NT2/D1 (cell line): Measurements from ENCODE around the genes IPMK, UBE2D1 and CABCOCO1.

- RRBS, 2 experiments: no CpG with 5 or more reads among the region's 4 CpGs
Measured at GRCh38 chr10:53597694-53598415, 825.3 kb upstream of the MBL2 start.

GRCh38 chr10:58267824-58268206, at the start of gene IPMK:
Gene IPMK (minus strand): TSS chr10:58267894.
- RRBS, 2 experiments: no CpG with 5 or more reads among the region's 51 CpGs

DNA sequence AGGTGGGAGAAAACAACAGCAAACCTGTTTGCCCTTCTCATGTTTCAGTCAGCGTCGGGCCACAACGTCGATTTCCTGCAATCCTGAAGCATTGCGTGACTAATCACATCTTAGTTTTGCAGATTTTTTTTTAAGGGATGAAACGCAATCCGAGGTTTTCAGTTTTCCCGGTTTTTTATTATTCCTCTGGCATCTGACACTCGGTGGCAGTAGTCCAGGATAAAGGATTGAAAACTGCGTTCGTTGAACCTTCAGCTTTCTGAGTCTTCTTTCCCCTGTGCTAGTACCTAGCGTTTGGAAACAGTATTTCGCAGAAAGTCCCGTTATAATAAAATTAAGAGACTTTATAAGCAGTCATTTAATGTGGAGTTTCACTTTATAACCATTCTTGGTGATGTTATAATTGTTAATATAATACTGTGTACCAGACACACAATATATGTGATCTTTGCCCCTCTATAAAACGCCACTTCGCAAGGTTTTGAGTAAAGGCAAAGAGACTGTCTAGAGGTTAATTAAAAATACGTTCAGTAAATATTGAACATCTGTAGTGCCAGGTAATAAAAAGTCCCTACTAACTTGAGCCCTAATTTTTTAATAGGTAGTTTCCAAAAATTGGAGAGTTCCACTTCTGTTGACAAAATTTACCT, 806 bp downstream of the CISD1 start:
- RRBS, 2 experiments: no CpG with 5 or more reads among the region's 17 CpGs

DNA sequence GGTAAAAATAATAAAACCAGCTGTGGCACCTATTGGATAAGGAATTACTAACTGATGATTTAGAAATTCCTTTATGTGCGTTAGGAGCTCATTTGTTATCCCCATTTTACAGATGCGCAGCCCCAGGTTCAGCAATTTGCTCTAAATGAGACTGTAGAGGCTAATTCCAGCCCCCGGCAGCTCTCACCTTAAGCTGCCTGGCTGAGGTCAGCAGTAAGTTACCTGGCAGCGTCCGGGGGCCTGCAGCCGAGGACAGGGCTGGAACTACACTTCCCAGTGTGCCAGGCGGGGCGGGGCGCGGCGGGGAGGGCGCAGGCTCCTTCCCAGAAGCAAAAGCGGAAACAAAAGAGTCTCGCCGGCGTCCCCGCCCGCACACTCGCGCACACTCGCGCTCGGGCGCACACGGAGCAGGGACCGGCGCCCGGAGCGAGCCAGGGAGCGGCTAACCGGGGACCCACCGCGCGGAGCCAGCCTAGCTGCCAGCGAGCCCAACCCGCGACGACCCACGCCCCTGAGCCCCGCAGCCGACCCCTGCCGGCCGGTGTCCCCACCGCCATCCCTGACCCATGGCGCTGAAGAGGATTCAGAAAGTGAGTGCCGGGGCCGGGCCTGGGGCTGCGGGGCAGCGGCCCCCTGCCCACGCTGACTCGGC, at the start of gene UBE2D1:
UBE2D1 (plus strand) TSS at position 371 of the 652 bp plus-strand sequence.
- RRBS, 2 experiments: 1 to 2% methylated on average over 27 to 30 of the region's 51 CpGs

DNA sequence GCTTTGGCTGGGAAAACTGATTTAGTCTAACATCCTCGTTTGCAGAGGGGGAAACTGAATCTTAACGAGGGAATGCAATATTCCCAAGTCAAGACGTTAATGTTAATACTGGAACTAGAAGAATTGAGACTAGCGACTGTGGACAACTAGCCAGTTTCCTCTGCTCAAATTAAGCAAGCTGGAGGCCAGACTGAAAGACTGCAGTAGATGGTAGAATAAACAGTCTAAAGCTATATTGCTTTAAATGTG, 702 bp upstream of the TFAM start:
- RRBS, 2 experiments: no CpG with 5 or more reads among the region's 4 CpGs

DNA sequence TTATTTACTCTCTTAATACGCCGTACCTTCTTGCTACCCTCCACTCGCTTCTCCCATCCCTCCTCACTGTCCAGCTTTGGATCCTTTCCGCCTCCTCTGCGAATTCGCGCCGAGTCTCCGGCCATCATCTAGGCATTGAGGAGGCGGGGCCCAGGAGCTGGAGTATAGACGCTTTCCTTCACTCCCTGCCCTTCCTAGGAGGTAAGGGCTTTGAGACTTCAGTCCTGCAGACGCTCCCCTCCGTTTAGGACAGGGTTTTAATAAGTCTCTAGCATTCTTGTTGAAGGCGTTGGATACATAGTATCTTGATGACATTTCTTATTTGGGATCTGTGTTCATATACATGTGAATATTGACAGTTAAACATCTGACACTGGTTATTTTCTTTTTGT, 604 bp downstream of the TFAM start:
- RRBS, 2 experiments: no CpG with 5 or more reads among the region's 14 CpGs

GRCh38 chr10:58715160-58715963, 202.7 kb downstream of the BICC1 start:
- RRBS, 2 experiments: no CpG with 5 or more reads among the region's 8 CpGs

DNA sequence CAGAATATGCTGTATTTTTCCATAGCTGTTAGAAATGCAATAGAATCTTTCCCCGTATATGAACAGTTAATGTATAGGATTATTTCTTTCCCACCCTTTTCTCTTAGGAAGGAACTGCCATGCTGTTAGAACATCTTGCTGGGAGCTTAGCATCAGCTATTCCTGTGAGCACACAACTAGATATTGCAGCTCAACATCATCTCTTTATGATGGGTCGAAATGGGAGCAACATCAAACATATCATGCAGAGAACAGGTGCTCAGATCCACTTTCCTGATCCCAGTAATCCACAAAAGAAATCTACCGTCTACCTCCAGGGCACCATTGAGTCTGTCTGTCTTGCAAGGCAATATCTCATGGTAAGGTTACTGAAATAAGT, 276.9 kb downstream of the BICC1 start:
- RRBS, 2 experiments: no CpG with 5 or more reads among the region's 3 CpGs

DNA sequence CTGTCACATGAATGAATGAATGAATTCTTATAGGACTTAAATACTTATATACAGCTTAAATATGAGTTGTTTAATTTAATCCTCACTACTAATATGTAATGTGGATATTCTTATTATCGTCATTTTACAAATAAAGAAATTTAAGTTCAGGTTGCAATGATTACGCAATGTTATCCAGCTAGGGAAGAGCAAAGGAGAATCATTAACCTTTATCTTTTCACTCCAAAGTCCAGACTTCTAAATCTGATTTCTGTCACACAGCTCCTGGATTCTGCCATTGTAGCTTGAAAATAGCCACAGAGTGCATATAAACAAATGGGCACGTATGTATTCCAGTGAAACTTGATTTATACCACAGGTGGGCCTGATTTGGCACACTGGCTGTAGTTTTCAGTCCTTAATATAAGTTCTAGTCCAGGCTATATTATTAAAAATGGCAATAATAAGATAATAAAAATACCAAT, 181.7 kb upstream of the PHYHIPL start:
- RRBS, 2 experiments: no CpG with 5 or more reads among the region's 3 CpGs

DNA sequence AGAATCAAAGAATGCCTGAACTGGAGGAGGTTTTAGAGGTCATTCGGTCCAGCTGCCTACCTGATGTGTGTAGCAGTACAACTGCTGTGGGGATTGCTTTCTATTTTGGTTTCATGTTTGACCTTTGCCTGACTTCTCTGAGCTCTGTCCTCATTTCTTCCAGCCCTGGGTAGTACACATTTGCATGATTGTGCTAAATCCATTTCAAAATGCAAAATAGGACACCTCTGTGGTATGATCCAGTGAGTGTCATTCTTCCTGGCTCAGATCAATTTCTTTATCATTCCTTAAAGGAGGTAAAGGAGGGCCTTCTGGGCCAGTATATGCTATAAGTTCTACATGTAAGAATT, 139.7 kb upstream of the PHYHIPL start:
- RRBS, 2 experiments: no CpG with 5 or more reads among the region's 1 CpG

DNA sequence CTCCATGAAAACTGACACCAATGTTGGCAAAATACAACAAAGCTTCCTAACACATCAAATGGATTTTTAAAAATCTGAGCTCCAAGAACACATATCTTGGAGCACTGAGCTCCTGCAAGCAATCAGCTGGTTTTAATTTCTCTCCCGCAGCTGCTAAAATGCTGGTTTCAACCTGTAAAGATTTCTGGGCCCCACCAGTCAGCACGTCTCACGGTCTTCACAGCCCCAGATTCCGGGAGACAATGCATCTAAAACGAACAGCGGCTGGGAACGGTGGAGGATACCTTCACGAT, 352 bp downstream of the FAM13C start:
- RRBS, 2 experiments: no CpG with 5 or more reads among the region's 8 CpGs

- RRBS, 2 experiments: no CpG with 5 or more reads among the region's 8 CpGs
Measured at GRCh38 chr10:59835415-59836045, 70.8 kb downstream of the CCDC6 start.

GRCh38 chr10:59965246-59965992, 59.1 kb upstream of the CCDC6 start:
- RRBS, 2 experiments: no CpG with 5 or more reads among the region's 2 CpGs

GRCh38 chr10:60082968-60083371, 176.6 kb upstream of the CCDC6 start:
- RRBS, 2 experiments: no CpG with 5 or more reads among the region's 1 CpG

DNA sequence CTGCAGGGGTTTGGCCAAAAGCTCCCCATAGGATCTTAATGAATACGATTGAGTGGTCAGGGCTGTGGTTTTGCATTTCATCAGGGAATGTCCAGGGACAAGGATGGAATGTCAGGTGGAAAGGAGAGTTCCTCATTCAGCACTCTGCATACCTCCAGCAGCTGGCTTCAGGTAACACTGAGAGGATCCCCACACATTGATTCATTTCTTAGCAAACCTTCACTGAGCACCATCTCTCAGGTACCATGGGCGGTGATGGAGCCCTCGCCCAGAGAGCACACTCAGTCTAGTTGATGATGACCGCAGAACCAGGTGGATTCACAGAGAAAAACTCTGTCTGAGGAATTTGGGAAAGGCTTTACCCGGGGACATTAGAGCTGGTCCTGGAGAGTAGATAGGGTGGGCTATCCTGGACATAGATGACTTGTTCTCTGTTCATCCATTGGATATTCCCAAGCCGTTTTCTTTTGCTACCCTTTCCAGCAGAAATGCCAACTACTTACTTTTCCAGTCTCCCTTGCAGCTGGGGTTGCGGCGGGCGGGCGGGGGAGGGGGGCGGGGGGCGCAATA, 27.1 kb downstream of the ANK3 start:
- RRBS, 2 experiments: no CpG with 5 or more reads among the region's 12 CpGs

DNA sequence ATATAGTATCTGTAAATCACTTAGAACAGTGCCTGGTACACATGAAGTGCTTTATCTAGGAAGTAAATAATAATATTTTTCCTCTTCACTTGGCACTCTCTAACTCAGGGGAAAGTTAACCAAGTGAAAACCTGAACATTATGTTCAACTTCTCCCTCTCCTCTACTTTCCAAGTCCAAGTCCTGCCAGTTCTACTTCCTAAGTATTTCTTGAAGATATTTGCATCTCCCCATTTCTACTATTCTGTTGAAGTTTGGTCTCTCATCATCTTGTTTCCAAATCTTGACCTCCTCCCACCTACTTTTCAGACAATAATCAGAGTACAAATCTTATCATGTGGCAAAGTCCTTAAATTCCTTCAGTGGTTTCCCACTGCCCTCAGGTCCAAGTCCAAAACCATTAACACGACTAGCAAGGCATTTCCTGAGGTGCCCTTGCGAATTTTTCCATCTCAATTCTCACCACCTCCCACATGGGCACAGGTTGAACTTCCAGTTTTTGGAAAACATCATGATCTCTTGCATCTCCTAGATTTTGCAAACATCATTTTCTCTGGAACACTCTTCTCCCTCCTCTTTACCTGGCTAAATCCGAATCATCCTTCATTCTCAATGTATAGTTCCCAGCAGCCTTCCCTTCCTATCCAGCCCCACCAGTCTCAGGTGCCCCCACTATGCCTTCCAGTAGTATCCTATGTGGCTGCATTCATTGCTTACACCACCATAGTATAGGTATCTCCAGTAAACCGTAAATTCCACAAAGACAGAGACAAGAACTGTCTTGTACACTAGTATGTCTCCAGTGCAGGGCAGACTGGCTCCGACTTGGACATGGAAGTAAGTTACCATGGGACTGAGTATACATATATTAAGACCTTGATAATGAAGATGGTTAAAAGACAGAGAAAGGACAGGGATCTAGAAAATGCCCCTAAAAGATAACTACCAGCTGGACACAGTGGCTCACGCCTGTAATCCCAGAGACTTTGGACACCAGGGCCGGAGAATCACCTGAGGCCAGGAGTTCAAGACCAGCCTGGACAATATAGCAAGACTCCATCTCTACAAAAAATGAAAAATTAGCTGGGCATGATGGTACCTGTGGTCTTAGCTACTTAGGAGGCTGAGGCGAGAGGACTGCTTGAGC, 97.0 kb upstream of the CDK1 start:
- RRBS, 2 experiments: no CpG with 5 or more reads among the region's 8 CpGs

DNA sequence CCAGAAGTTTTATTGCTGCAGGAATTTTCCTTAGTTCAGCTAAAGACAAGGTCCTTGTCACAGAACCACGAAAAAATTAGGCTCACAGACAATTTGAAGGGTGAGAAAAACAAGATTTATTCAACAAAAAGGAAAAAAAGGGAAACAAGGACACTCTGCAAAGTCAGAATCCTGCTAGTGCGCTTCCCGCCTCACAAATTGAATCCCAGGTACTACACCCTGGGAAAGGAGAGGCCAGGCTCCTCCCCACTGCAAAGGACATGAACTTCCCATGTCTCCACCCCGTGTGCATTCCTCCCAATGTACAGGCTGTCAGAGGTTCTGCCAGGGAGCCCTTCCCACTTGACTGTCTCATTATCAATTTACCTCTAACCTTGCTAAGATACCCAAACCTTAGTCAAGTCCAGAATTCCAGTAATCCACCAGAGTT, 70.5 kb upstream of the CDK1 start:
- RRBS, 2 experiments: no CpG with 5 or more reads among the region's 4 CpGs

DNA sequence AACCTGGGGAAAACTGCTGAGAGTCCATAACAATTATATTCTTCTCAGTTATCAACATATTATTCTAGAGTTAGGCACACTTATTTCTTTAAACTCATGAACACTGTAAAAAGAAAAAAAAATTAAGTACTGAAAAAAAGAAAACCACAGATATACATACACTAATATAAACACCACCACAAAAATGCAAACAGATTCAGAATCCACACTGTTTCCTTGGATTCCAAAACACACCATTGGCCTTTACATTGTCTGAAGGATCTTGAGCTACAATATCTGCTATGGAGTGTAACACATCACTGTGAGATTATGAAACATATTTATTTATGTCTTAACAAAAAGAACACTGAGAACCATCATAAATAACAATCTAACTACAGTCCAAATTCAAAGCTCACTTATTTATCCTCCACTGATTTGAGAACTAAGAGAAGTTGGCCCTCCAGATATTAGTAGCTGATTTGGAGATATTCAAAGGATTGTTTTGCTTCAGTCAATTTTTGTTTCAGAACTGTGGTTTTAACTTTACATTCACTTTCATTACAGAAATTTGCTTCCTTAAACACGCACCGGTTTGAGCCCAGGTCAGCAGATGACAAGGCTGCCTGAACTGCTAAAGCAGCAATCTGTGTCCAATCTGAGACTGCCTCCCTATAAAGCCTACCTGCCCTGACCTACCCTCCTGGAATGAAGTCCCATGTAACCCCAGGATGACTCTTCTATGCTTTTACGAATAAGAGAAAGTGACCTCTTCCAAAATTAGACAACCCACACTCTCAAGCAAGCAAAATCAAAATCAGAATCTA, 47.0 kb upstream of the CDK1 start:
- RRBS, 2 experiments: no CpG with 5 or more reads among the region's 3 CpGs

DNA sequence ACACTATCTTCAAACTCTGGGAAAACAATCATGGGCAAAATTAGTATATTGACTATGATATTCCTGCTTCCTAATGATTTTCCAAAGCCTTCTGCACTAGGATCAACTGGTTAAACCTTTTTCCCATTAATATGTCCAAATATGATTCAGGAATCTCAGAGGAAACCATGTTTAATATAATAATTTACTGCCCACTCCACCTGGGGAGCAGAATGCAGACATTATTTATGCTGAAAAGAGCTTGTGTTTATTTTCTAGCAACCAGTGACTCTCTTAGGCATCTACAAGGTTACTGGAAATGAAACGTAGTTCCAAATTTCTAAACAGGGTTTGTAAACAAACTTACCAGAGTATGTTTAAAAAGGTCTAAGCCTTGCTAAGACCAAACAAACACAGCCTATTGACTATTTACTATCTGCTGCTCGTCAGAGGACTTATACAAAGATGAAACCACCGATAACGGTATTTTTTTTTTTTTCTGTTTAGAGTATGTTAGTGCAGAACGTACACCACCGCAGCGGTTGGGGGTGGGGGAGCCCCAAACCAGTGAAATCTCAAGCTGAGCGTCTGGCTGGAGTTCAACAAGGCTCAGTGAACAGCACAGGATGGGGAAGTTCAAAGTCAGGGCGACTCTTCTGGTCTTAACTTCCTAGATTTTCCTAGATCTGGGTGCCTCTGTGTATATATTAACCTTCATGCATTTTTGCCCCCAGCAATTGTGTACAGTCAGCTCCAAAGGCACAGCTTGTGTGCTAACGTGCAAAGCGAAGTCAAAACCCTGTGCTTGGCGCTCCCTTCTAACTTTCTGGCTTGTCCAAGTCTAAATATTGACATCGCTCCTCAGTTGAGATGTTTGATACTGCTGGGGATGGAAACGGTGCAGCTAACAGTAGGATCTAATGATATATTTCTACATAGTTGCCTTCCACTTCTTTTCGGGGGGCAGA, 1.3 kb downstream of the RHOBTB1 start:
- RRBS, 2 experiments: no CpG with 5 or more reads among the region's 15 CpGs

GRCh38 chr10:61662625-61663436, at the start of gene CABCOCO1:
Gene CABCOCO1 (plus strand): TSS chr10:61662929.
- RRBS, 2 experiments: 1 to 2% methylated on average over 33 of the region's 63 CpGs